Ovary (tissue), 7 donors: ENCODE data around the gene ZNF726.

GRCh38 chr19:21586557-21587381 lies 81.4 kb downstream of the ZNF429 start:
- PRO-cap, 7 experiments = peak in 7 of 7 experiments; most common plus-strand start chr19:21586723 (in 4); most common minus-strand start chr19:21586727 (in 4)
- RAMPAGE, long total RNA, 2 experiments = start-site peak on the minus strand in 2 of 2 experiments, at chr19:21587233-21587305 at its widest, 18 to 24 reads per replicate

- PRO-cap, 7 experiments = peak in 1 of 7 experiments; most common minus-strand start chr19:21835523 (in 1)
- RAMPAGE, long total RNA, 2 experiments = no peak in any of the 2 experiments
Observed at GRCh38 chr19:21835150-21835728, 743 bp downstream of the ZNF43 start.

DNA sequence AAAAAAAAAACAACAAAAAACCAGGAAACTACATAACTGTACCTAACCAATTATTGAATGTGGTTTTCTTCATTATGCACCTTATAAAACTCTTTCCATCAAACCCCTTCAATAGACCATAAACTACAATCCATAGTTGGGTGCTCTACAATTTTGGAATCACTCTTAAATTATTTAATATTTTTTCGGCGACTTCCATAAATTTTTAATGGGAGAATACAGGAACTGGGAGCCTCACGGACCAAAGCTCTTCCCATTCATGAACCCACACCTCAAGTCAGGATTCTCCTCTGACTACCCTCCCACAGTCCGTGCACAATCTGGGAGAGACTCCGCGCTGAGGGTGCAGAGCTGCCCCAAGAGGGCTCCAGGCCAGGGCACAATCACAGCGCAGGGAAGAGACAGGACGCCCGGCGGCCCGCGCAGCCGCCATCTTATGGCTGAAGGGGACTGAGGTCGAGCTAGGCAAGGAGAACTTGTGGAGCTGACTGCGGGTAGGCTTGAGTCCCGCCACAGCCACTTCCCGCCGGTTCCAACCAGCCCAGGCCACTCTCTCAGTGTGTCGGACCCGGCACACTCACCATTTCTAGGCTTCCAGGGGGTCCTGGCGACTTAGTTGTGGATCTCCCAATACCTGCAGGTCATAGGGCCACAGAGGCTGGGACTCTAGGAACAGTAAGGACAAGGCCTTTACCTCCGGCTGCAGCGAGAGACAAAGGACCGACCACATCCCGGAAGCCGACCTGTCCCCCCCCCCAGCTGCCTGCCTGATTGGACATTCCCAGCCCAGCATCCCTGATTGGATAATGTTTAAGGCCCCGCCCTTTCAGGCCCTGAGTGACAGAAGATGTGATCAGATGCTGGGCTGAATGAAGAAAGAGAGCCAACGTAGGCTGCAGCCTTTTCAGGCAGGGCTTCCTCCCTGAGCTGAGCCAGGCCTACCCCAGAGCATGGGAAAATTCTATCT lies 18.6 kb upstream of the ZNF676 start:
- PRO-cap, 7 experiments = peak in 5 of 7 experiments; most common plus-strand start position 471 of the sequence (in 1); most common minus-strand start position 714 of the sequence (in 3)
- RAMPAGE, long total RNA, 2 experiments = start-site peak on the minus strand in 2 of 2 experiments, centred at positions 716 to 719 of the sequence, 30 to 99 reads per replicate

DNA sequence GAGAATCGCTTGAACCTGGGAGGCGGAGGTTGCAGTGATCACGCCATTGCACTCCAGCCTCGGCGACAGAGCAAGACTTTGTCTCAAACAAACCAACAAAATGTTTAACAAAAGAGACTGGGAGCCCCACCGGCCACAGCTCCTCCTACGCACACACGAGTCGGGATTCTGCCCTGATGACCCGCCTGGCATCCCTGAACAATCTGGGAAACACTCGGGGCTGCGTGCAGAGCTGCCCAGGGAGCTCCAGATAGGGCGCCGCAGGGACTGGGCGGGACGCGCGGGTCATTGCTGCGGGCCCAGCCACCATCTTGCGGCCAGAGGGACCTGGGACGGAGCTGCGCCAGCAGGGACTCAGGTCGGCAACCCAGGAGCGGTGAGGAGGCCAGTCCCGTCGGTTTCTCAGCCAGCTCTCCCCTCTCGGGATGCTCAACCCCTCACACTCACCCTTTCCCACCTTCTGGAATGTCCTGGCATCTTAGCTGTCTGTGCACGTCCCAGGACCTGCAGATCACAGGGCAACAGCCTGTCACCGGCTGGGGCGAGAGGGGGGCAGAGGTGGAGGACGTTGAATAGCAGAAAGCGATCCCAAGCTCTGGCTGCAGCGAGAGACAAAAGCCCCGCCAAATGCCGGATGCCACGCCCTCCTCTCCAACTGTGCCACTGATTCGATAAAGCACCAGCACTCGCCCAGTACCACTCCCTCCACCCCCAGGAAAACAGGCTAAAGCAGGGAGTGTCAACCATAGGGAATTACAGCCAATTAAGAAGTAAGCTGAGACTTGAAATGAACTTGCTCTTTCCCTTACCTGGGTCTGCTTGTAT lies 20.4 kb upstream of the ZNF91 start:
- PRO-cap, 7 experiments = peak in 4 of 7 experiments; most common minus-strand start position 617 of the sequence (in 4)
- RAMPAGE, long total RNA, 2 experiments = no peak in any of the 2 experiments

- PRO-cap, 7 experiments = no peak in any of the 7 experiments
- RAMPAGE, long total RNA, 2 experiments = no peak in any of the 2 experiments
Observed at GRCh38 chr19:23763866-23764046, 952 bp downstream of the RPSA2 start.

- PRO-cap, 7 experiments = peak in 7 of 7 experiments; most common plus-strand start chr19:23914886 (in 4); most common minus-strand start chr19:23914682 (in 5)
- RAMPAGE, long total RNA, 2 experiments = start-site peak on the plus strand in 1 of 2 experiments, at chr19:23914846-23914920 at its widest, 38 reads per replicate
Observed at GRCh38 chr19:23914551-23915616, at the start of gene ZNF726. TSS of gene ZNF726 (plus strand) at chr19:23914886.

GRCh38 chr19:23917618-23918266 lies 3.1 kb downstream of the ZNF726 start:
- PRO-cap, 7 experiments = no peak in any of the 7 experiments
- RAMPAGE, long total RNA, 2 experiments = no peak in any of the 2 experiments

DNA sequence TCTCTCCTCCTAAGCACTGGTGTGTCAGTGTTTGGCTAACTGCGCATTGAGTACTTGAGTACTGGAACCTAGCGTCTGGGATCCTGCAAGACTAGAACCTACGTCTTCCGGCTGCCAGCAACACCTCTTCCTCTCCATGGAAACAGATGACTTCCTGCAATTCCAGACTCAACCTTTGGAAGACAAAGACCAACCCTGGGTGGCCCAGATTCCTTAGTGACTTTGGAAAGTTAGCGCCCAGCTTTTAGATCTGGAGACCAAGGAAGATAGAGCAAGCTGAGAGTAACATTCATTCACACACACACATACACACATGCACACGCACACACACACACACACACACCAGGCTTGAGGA lies 789.0 kb downstream of the UQCRFS1 start:
- PRO-cap, 7 experiments = no peak in any of the 7 experiments
- RAMPAGE, long total RNA, 2 experiments = no peak in any of the 2 experiments

DNA sequence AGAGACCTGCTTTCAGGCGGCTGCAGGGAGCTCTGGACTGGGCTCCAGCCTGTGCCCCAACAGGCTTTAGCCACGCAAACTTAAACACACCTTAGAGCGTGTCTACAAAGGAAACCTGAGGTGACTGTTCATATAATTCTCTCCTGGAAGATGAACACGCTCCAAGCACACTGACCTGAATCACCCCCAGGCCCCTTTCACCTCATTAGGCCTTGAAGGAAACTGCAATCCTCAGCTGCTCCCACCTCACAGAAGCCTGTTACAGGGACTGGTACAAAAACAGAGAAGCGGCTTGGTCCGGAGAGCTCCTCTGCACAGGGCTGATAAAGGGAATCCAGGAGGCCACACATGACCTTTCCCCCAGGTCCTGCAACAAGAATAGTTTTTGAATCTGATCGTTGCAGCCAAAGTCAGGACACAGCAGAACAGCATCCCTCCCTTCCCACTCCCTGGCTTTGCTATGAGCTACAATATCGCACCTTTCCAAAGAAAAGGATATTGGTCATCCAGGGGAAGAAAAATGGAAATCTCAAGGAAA lies 666.8 kb downstream of the UQCRFS1 start:
- PRO-cap, 7 experiments = no peak in any of the 7 experiments
- RAMPAGE, long total RNA, 2 experiments = no peak in any of the 2 experiments

GRCh38 chr19:28793901-28794141 lies 419.1 kb downstream of the UQCRFS1 start:
- PRO-cap, 7 experiments = no peak in any of the 7 experiments
- RAMPAGE, long total RNA, 2 experiments = no peak in any of the 2 experiments

- PRO-cap, 7 experiments = no peak in any of the 7 experiments
- RAMPAGE, long total RNA, 2 experiments = no peak in any of the 2 experiments
Observed at GRCh38 chr19:28884765-28885348, 328.1 kb downstream of the UQCRFS1 start.

DNA sequence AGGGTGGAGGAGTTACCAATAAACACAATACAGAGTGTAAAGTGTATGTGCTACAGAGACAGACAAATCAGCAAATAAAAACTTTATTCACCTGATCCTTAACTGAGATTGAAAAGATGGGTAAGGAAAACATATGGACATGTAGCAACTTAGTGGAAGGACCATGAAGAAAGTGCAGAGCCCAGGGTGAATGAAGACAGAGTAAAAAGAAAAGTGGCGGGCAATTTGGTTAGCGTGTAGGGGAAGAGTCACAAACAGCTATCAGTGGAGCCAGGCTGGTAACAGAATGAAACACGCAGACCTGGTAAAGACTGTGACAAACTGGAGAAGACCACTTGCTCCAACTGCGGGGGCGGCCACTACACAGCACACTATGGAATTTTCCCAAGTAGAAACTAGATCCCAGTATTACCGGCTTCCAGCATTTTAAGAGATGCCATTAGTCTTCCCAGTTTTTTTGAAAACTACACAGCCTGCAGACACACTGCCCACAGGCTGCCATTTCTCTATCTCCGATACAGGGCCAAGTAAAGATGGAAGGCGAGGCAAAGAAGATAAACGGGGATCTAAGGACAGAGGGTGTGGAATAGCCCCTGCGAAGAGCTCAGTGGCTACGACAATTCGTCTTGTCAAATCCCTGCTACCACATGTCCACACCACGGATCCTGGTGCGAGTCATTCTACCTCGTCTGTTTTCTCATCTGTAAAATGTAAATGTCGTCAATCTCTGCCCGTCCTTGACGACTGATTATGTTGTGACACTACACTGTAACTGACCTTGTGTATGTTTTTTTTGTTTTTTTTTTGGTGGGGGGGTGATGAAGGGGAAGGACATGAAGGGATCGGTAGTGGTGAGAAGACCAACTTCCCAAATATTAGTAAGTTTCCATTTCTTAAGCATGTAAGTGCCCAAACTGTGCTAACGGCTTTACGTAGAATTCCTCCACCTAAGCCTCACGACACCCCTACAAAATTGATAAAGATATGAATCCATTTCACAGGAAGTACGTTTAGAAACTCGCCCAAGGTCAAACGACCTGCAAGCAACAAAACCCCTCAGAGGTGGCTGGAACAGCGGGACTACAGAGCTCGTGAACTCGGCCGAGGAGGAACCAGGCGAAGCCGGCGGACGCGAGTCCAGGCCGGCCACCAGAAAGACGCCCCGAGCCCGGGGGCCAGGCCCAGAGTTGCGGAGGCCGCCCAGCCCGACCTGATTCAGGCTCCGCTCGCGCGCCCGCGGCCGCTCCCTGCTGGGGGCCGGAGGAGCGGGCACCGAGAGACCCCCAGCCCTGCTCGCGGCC lies 912 bp downstream of the UQCRFS1 start:
- PRO-cap, 7 experiments = peak in 6 of 7 experiments; most common plus-strand start position 1,059 of the sequence (in 5)
- RAMPAGE, long total RNA, 2 experiments = no peak in any of the 2 experiments

DNA sequence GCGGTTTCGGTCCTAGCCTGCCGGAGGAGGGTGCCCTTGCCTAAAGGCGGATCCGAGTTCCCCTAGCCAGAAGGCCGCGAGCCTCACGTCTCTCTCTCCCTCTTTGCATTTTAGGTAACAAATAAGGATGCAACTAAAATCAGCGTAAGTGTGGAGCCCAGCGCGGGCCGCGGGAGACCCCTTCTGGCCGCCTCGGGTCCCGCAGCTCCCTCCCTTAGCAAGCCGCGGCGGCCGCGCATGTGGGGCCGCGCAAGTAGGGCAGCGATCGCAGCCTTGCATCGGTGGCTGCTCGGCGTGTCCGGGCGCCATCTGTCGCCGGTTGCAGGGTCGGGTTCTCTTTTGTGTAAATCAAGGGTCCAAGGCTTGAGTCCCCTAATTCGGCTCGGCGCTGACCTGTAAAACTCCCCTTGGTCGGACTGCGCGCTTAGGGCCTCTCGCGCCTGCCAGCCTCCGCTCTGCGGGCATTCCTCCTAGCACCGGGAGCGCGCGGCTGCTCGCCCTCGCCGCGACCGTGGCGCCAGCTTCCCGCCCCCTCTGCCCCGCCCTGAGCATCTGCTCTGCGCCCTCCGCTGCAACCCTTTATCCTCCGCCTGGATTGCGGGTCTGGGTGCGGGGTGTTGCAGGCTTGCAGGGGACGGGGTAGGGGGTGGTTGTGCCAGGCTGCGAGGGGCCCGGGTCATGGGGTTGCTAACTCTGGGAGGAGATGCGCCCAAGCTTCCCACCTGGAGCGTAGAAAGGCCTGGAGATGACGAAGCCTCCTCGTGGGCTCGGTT lies 2.7 kb downstream of the VSTM2B start:
- PRO-cap, 7 experiments = no peak in any of the 7 experiments
- RAMPAGE, long total RNA, 2 experiments = no peak in any of the 2 experiments

- PRO-cap, 7 experiments = no peak in any of the 7 experiments
- RAMPAGE, long total RNA, 2 experiments = no peak in any of the 2 experiments
Observed at GRCh38 chr19:29704774-29705298, 10.2 kb downstream of the C19orf12 start.

GRCh38 chr19:29724751-29725257 lies 9.7 kb upstream of the C19orf12 start:
- PRO-cap, 7 experiments = no peak in any of the 7 experiments
- RAMPAGE, long total RNA, 2 experiments = no peak in any of the 2 experiments

DNA sequence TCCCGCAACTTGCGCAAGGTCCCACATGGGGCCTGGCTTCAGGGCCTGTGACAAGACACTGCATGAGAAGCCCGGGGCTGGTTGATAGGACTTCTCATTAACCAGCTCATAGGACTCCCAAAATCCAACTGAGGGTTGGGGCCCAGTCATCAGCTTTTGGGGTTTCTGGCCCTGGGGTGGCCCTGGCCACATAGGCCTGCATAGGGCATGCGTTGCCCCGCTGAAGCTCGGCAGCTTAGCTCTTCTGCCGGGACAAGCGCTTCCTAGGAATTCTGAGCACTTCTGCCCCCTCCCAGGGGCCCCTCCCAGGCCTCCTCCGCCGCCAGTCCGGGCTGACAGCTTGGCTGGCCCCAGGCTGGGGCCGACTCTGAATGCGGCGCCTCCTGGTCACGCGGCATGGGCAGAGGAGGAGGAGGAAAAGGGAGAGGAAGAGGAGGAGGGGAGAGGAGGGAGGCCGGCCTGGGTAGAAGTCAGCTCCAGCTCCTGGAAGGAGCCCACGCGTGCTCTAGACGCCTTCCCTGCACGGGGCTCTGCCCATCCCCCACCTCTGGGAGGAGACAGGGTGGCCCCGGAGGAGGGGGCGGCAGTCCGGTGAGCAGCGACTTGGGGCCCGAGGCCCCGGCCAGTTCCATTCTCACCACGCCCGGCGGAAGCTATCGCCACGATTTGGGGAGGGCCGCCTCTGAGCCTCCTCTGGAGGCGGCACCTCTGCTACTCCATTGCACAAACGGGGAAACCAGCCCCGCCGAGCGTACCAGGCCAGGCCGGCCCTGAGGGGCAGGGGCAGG lies 31.4 kb downstream of the CCNE1 start:
- PRO-cap, 7 experiments = peak in 6 of 7 experiments; most common plus-strand start position 434 of the sequence (in 2); most common minus-strand start position 369 of the sequence (in 6)
- RAMPAGE, long total RNA, 2 experiments = no peak in any of the 2 experiments

DNA sequence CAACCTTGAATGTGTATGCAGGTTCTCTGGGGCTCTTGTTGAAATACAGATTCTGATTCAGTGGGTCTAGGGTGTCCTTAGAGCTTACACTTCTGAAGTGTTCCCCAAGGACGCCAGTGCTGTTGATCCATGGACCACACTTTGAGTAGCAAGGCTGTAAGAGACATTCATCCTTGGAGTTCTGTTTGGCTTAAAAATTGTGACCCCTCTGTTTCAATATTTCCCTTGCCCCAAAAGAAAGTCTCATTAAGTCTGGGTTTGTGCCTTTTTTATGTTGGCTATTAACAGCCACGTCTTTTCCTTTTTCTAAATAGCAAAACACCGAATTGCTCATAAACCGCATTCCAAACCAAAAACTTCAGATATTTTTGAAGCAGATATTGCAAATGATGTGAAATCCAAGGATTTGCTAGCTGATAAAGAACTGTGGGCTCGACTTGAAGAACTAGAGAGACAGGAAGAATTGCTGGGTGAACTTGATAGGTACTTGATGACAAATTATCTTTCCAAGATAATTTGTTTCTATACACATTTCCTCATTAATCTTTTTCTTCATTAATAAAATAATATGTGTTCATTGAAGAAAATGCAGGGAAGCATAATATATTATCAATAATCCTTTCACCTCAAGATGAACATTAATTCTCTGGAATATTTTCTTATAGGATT lies 65.3 kb downstream of the URI1 start:
- PRO-cap, 7 experiments = no peak in any of the 7 experiments
- RAMPAGE, long total RNA, 2 experiments = no peak in any of the 2 experiments

GRCh38 chr19:30564532-30565077 lies 192.4 kb downstream of the ZNF536 start:
- PRO-cap, 7 experiments = no peak in any of the 7 experiments
- RAMPAGE, long total RNA, 2 experiments = no peak in any of the 2 experiments

GRCh38 chr19:31316706-31317088 lies 32.5 kb downstream of the TSHZ3 start:
- PRO-cap, 7 experiments = no peak in any of the 7 experiments
- RAMPAGE, long total RNA, 2 experiments = no peak in any of the 2 experiments

GRCh38 chr19:31353011-31353860 lies 4.0 kb upstream of the TSHZ3 start:
- PRO-cap, 7 experiments = peak in 5 of 7 experiments; most common plus-strand start chr19:31353171 (in 1); most common minus-strand start chr19:31353235 (in 5)
- RAMPAGE, long total RNA, 2 experiments = start-site peak on the plus strand in 1 of 2 experiments, at chr19:31353355-31353875 at its widest, 12 reads per replicate